Placental epithelial cell (primary cell): ENCODE results near the genes BEND5 and DMRTA2.

GRCh38 chr1:47758327-47758971 lies 238.7 kb downstream of the TRABD2B start:
- CAGE, long polyA plus RNA = no peak

DNA sequence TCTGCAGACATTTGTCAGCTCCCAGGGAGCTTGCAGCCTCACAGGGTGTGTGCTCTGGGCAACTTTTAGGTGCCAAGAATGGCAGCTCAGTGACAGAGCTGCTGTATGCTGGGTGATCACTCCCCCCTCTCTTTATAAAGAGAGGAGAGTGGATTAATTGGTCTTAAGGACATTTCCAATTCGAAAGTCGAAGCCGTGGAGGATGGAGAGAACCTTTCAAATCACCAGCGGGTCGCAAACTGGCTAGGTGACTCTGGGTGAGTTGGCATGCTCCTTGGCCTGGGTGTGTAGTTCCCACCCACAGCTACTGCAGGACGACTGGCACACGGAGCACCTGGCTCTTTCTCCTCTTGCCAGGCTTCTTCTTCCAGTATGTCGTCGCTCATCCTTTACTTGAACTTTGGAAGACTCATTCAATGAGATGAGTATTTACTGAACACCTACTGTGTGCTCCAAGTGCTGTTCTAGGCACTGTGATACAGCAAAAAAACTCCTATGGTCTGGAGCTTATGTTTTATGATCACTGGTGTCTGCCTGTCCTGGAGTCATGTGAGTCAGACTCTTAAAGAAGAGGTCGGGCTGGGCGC lies 165.6 kb downstream of the TRABD2B start:
- CAGE, long polyA plus RNA = no peak

DNA sequence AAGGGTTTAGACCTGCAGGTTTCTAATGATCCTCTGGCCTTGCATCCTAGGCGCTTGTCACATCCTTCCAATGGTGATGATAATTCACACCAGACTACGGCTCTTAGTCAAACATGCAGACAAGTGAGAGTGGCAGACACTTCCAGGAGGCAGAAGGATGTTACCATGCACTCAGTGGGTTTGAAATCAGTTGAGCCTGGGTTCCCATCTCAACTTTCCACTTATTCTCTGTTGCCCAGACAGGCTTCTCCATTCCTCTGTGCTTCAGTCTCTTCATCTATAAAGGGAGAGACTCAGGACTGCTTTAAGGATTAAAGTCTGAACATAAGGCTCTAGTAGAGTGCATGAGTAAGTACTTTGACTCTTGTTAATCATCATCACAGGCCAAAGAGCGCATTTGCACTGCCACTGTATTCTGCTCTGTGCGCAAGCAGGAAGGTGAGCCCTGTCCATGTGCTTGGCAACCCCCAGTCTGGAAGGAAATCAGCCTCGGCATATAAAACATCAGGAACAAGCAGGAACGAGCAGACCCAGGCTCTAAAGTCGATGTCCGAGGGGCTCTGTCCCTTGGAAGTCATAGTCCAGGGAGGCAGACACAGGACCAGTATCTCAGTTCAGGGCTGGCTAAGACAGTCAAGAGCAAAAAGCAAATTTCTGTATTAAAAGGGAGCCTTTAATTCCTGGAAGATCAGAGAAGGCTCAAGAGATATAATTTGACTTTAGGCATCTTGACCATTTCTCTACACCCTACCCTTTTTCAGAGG lies 131.3 kb downstream of the TRABD2B start:
- CAGE, long polyA plus RNA = no peak

- CAGE, long polyA plus RNA = no peak
Measured at GRCh38 chr1:47986715-47987264, 10.4 kb downstream of the TRABD2B start.

GRCh38 chr1:47995712-47995965 lies 1.5 kb downstream of the TRABD2B start:
- CAGE, long polyA plus RNA = no peak

DNA sequence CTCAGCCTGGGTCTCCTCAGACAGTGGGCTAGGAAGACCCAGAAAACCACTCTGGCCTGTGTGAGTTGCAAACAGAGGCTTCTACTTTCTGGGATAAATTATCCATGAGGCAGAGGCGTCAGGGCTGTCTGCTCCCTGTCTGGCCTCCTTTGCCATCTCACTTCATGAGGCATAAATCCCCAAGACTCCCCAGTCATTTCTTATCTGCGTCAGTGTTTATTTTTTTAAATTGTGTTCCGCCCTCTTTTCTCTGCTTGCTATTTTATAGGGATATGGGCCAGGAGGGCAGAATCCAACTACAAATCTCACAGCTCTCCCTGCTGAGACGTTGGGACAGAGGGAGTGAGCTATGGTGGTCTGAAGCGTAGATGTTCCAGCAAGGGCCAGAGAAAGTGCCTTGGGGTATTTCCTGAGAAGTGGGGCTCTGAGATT lies 80.7 kb upstream of the TRABD2B start:
- CAGE, long polyA plus RNA = no peak

DNA sequence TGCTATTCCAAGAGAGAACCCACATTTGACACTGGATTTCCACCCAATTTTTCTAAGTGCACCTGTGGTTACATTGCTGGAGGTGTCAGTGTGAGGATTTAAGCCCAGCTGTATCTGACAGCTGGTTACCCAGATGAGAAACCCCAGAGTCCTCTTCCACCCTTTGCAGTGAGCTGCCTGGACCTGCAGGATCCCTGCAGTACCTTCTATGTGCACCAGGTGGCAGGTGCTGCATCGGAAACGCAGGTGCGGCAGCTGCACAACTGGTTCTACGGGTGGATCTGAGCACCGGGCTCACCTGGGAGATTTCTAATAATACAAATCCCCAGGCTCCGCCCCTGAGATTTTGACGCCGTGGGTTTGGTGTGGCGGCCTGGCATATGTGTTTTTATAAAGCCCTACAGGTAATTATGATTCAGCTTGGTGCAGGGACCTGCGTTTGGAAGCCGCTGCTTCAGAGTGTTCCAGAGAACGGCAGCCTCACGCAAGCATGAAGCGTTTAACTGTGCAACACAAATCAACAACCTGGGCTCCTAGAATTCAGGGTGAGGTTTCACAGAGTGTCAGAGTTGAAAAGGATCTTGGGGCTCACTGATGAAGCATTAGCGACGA lies 96.6 kb upstream of the TRABD2B start:
- CAGE, long polyA plus RNA = no peak

DNA sequence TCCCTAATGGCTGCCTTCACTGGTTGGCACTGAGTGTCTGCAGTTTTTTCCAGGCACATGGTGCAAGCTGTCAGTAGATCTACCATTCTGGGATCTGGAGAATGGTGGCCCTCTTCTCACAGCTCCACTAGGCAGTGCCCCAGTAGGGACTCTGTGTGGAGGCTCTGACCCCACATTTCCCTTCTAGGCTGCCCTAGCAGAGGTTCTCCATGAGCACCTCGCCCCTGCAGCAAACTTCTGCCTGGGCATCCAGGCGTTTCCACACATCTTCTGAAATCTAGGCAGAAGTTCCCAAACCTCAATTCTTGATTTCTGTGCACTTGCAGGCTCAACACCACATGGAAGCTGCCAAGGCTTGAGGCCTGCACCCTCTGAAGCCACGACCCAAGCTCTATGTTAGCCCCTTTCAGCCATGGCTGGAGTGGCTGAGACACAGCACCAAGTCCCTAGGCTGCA lies 62.6 kb downstream of the SPATA6 start:
- CAGE, long polyA plus RNA = no peak

DNA sequence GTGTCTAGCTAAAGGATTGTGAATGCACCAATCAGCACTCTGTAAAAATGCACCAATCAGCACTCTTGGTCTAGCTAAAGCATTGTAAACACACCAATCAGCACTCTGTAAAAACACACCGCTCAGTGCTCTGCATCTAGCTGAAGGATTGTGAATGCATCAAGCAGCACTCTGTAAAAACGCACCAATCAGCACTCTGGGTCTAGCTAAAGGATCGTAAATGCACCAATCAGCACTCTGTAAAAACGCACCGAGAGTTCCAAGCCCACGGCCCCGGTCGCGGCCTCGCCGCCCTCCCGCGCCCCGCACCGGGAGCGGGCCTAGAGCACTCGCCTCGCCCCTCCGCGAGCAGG lies 36.6 kb downstream of the SPATA6 start:
- CAGE, long polyA plus RNA = no peak

- CAGE, long polyA plus RNA = no peak
Measured at GRCh38 chr1:48471048-48471247, 1.1 kb downstream of the SPATA6 start.

GRCh38 chr1:48472323-48472654 lies 285 bp upstream of the SPATA6 start:
- CAGE, long polyA plus RNA = no peak

- CAGE, long polyA plus RNA = no peak
Measured at GRCh38 chr1:48776242-48777292, at the start of gene BEND5. TSS of gene BEND5 (minus strand) at chr1:48776891.

GRCh38 chr1:50422974-50424003 lies at the start of gene DMRTA2:
TSS of gene DMRTA2 (minus strand) at chr1:50423443.
- CAGE, long polyA plus RNA = no peak

DNA sequence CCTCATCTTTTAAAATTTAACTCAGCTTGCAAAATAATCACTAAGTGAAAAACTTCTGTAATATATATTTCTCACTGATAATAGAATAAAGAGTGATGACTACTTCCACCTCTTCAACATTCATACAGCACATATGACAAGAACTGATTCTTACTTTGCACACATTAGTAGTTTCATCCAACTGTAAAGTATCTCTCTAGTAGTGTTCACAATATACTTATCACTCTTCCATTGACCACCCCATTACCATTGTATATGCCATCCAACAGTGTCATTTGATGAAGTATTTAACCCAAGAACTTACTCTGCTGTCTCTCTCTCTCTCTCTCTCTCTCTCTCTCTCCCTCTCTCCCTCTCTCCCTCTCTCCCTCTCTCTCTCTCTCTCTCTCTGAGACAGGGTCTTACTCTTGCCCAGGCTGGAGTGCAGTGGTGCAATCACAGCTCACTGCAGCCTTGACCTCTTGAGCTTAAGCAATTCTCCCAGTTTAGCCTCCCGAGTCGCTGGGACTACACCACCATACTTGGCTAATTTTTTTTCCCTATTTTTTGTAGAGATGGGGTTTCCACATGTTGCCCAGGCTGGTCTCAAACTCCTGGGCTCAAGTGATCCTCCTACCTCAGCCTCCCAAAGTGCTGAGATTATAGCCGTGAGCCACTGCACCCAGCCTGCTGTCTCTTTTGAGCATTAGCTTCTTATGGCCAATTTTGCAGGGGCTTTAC lies 104.4 kb upstream of the DMRTA2 start:
- CAGE, long polyA plus RNA = no peak

GRCh38 chr1:50842699-50843483 lies 117.2 kb downstream of the FAF1 start:
- CAGE, long polyA plus RNA = no peak

- CAGE, long polyA plus RNA = no peak
Measured at GRCh38 chr1:50908106-50908549, 51.9 kb downstream of the FAF1 start.

DNA sequence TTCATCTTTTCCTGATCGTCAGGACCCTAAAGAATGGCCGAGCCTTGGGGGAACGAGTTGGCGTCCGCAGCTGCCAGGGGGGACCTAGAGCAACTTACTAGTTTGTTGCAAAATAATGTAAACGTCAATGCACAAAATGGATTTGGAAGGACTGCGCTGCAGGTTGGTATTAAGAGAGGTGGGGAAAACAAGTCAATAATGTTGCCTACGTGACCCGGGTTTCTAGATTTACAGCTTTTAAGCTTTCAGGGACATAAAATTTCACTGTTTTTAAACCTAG lies 231 bp downstream of the CDKN2C start:
- CAGE, long polyA plus RNA = no peak

- CAGE, long polyA plus RNA = no peak
Measured at GRCh38 chr1:51236615-51237464, 767 bp downstream of the RNF11 start.

GRCh38 chr1:51302403-51302761 lies 28.0 kb downstream of the TTC39A start:
- CAGE, long polyA plus RNA = no peak

GRCh38 chr1:51316323-51317159 lies 13.8 kb downstream of the TTC39A start:
- CAGE, long polyA plus RNA = no peak